Epithelial cell of esophagus (primary cell): Measurements from ENCODE around the gene HAND2.

DNA sequence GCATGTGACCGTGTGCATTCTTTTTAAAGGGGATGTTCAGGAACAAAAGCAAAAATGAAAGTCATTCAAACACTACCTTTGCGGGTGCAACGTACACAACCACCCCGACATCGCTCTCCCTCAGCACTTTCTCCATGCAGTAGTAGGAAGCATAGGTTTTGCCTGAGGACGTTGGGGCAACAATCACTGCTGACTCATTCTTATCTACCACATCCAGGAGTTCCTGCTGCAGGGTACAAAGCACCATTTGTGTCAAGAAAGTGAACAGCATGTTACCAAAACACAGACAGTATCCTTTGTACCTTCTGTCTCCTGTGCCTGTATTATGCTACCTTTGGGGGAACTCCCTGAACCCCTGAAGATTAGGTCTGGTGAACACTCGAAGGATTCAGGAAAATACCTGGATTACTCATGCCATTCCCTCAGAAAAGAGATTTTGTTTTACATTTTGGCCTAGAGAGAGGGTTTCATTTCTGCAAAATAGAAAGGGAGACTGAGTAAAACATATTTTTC lies 58.6 kb downstream of the DDX60L start:
- RRBS = no CpG with 5 or more reads among the region's 7 CpGs

DNA sequence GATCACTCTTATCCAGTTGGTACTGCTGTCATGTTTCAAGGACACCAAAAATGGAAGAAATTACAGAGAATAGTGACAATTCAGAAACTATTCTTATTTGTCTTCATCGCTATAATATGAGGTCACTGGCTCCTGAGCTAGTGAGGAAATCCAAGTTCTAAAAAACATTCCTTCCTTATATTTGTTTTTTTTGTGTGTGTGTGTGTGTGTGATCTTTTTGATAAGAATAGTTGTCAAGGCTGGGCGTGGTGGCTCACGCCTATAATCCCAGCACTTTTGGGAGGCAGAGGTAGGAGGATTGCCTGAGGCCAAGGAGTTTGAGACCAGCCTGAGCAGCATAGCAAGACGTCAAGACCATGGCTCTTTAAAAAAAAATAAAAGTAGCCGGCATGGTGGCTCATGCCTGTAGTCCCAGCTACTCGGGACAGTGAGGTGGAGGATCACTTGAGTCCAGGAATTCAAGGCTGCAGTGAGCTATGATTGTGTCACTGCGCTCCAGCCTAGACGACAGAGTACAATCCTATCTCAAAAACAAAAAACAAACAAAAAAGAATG lies 244.4 kb downstream of the PALLD start:
- RRBS = no CpG with 5 or more reads among the region's 8 CpGs

GRCh38 chr4:169005463-169005936 lies 4.6 kb downstream of the CBR4 start:
- RRBS = no CpG with 5 or more reads among the region's 1 CpG

- RRBS = no CpG with 5 or more reads among the region's 2 CpGs
Measured at GRCh38 chr4:169201392-169202039, 69.2 kb downstream of the SH3RF1 start.

DNA sequence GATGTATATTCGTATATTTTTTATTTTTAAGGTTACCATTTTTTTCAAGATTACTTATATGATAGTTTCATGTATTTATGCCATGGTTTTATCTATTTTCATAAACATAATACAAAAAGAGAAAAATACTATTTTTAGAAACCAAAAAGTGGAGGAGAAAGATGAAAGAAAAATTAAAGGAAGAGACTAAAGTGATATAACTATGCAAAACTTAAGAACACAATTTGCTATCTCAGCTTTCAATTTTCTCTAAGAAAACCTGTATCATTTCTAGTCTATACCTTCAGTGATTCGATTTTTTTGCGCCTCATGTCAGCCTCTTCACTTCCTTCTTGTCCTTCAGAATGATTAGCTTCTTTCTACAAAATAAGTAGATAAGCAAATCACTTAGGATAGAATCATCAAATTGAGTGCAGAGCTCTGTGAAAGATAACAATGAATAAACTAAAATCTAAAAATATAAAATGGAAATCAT lies 104.9 kb downstream of the NEK1 start:
- RRBS = no CpG with 5 or more reads among the region's 3 CpGs

- RRBS = no CpG with 5 or more reads among the region's 3 CpGs
Measured at GRCh38 chr4:169561266-169562445, 50.7 kb downstream of the NEK1 start.

DNA sequence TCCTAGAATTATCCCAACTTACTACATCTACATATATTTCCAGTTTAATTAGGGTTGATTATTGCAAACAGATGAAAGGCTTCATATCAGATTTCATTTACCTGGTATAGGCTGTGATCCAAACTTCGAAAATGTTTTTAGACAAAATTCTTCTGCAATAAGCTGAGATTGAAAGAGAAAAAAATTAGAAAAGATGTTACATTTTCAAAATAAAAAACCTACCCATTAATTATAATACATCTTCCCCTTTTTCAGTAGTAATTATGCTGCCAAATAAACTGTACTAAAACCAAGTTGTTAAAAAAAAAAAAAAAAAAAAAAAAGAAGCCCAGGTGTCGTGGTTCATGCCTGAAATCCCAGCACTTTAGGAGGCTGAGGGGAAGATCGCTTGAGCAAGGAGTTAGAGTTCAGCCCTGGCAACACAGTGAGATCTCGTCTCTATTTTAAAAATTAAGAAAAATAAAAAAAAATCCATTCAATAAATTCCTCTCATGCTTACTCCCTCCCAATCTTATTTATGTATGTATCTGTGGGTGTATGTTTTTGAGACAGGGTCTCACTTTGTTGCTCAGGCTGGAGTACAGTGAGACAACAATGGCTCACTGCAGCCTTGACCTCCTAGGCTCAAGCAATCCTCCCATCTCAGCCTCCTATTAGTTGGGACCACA lies 31.5 kb downstream of the NEK1 start:
- RRBS = no CpG with 5 or more reads among the region's 4 CpGs

DNA sequence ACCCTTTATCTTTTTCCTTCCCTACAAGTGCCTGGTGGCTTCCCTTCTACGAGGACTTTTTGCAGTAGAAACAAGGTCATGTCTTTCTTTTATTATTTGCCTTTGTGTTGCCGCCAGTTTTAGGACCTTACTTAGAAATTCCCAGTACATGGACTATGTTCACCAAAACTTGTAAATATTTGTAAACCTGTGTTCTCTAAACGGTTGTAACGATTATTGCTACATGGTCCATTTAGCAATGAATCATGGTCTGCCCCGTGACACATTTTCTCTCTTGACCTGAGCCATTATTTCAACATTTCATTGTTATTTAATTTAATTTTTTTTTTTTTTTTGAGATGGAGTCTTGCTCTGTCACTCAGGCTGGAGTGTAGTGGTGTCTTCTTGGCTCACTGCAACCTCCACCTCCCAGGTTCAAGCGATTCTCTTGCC lies 110.6 kb downstream of the MFAP3L start:
- RRBS = no CpG with 5 or more reads among the region's 6 CpGs

GRCh38 chr4:169942636-169942872 lies 83.6 kb downstream of the MFAP3L start:
- RRBS = no CpG with 5 or more reads among the region's 2 CpGs

DNA sequence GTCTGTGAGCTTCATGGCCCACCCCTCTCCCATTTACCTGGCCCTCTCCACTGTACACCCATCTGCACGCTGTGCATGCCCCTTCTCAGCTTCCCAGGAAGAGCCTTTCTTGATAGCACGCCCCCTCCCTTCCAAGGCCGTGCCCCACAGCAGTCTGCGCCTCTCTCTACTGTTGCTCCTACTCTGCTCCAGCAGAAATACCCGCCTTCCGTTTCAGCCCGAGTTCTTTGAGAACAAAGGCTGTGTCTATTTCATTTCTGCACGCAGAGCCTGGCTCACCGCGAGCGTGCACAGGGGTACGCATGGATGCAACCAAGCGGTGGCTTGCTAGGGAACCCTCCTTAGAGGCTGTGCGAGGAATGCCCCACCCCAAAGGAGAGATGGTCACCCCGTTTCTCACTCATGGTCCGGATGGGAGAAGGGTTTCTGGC lies 517 bp downstream of the AADAT start:
- RRBS = no CpG with 5 or more reads among the region's 16 CpGs

- RRBS = no CpG with 5 or more reads among the region's 1 CpG
Measured at GRCh38 chr4:170226052-170226467, 136.3 kb upstream of the AADAT start.

- RRBS = no CpG with 5 or more reads among the region's 2 CpGs
Measured at GRCh38 chr4:172982107-172982512, 186.5 kb upstream of the GALNT7 start.

DNA sequence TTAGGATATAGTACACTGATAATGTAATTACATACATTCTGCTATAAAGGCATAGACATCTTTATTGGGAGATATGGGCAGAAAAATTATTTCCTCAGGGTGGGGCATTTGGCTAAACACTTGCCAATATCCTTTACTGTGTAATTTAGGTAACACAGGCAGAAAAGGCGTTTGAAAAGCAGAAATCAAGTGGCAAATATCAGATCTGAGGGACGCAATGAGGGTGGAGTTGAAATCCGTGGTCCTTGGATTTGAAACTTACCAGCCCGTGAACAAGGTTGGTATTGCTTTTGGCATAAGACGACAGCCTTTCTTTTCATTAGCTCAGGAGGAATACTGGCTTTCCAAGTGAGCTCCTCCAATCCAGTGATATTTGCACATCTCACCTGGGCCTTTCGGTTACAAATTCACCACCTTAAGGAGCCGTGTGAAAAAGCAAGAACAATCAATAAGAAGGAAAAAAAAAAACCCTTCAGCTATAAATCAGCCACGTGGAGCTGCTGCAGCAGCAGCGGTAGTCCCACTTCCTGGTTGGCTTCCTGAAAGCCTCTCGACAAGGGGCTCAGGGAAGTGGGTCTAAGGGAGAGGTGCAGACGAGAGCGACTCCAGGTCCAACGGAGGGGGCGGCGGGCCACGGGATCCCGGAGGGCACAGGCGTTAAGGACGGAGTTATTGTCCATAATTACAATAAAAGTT lies 763 bp upstream of the GALNT7 start:
- RRBS = 0% methylated on average over 3 of the region's 19 CpGs

GRCh38 chr4:173332606-173333261 lies 1.4 kb downstream of the HMGB2 start:
- RRBS = no CpG with 5 or more reads among the region's 6 CpGs

- RRBS = no CpG with 5 or more reads among the region's 1 CpG
Measured at GRCh38 chr4:173425343-173425735, 26.4 kb upstream of the SCRG1 start.

- RRBS = 12% methylated on average over 32 of the region's 79 CpGs
Measured at GRCh38 chr4:173508903-173510095, 20.7 kb downstream of the HAND2 start.

GRCh38 chr4:173524642-173525191 lies 5.3 kb downstream of the HAND2 start:
- RRBS = no CpG with 5 or more reads among the region's 15 CpGs

DNA sequence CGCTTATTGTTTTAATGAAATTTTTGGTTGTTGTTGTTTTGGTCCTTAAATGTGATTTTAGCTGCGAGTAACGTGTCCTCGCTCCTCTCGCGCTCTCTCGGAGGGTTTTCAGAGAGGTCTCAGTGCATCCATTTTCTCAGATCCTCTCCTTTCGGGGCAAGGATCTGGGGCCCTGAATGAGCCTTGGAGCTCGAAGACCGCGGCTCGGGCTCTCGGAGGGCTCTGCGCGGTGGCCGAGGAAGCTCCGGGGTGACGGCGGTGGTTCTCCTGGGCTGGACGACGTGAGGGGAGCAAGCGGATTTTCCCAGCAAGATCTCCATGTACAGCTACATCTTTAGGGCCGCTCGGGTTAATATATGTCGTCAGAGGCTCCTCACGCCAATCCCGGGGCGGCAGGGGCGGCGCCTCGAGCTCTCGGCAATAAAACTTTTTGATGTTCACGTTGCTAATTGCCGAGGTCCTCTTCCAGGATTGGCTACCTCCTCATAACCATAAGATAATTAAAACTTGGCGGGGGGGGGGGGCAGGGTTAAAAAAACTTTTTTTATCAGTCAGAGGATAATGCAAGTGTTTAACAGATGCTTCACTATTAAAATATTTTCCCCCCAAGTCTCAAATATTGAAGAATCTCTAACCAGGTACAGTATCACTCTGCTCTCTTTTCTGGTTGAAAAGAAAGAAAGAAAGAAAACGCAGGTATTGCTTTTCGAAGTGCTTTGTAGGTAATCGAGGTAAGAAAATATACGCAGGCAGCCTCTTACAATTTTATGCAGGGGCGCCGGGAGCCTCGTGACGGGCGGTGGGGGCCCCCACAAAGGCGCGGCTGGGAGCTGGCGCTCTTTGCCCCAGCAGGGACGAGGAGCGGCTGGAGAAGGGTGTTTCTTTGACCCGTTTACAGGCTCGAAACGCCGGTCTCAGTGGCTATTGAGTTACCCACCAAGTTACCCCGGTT lies at the start of gene HAND2:
TSS of gene HAND2 (minus strand) at position 328 of the 952 bp plus-strand sequence.
- RRBS = 7% methylated on average over 1 of the region's 54 CpGs

- RRBS = no CpG with 5 or more reads among the region's 9 CpGs
Measured at GRCh38 chr4:173698685-173699374, 168.8 kb upstream of the HAND2 start.

- RRBS = no CpG with 5 or more reads among the region's 21 CpGs
Measured at GRCh38 chr4:174119826-174120844, 163.3 kb downstream of the FBXO8 start.